Measurements from ENCODE around the gene ILRUN.

- RRBS, result no CpG with 5 or more reads among the region's 7 CpGs
Measured at GRCh38 chr6:33709981-33710653, 1.4 kb downstream of the UQCC2 start.

- RRBS, result no CpG with 5 or more reads among the region's 17 CpGs
Measured at GRCh38 chr6:33719312-33720613, 8.3 kb upstream of the UQCC2 start.

DNA sequence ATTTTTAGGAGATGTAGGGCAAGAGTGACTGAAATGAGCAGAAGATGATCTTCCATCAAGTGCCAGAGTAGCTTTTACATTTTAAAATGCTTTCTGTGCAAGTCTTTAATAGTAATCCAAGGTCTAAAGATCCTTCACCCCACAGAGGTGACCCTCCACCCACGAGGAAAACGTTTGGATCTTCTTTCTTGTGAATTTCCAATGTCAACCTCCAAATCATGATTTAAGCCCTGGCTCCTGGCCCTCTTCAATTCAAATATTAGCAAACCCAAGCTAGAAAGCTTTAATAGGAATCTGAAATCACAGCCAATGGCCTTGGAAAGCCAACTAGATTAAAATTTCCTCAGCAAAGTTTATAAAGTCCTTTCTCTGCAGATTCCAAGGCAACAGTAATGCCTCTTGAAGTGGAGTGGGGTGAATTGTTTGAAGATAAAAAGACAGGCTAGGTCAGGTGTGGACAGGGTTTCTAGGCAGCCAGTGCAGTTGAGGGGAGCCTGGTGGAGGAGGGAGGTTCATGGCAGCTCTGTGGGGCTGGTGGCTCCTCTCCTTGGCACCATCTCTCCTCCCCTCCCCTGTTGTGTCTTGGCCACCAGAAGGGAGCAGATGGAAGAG is 11.9 kb upstream of the UQCC2 start:
- RRBS, result no CpG with 5 or more reads among the region's 2 CpGs

DNA sequence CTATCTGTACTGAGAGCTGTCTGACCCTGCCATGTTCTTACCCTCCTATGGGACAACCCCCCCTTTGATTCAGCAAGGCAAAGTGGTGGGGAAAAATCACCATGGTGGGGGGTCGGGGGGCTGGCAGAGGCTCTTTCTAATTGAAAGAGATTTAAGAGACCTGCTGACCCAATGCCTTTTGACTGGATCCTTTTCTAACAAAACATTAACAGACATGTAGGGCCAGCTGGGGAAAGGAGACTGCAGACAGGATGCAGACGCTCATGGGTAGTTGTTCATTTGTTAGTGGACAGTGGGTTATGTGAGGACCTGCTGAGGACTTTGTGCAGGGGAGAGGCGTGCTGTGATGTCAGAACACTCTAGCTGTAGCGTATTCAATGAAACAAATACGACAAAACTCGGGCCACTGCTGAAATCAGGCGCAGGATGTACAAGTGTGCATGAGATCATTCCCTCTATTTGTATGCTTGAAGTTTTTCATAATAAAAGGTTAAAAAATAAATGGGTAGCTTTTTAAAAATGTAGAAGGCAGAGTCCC is 1.2 kb downstream of the IP6K3 start:
- RRBS, result no CpG with 5 or more reads among the region's 7 CpGs

DNA sequence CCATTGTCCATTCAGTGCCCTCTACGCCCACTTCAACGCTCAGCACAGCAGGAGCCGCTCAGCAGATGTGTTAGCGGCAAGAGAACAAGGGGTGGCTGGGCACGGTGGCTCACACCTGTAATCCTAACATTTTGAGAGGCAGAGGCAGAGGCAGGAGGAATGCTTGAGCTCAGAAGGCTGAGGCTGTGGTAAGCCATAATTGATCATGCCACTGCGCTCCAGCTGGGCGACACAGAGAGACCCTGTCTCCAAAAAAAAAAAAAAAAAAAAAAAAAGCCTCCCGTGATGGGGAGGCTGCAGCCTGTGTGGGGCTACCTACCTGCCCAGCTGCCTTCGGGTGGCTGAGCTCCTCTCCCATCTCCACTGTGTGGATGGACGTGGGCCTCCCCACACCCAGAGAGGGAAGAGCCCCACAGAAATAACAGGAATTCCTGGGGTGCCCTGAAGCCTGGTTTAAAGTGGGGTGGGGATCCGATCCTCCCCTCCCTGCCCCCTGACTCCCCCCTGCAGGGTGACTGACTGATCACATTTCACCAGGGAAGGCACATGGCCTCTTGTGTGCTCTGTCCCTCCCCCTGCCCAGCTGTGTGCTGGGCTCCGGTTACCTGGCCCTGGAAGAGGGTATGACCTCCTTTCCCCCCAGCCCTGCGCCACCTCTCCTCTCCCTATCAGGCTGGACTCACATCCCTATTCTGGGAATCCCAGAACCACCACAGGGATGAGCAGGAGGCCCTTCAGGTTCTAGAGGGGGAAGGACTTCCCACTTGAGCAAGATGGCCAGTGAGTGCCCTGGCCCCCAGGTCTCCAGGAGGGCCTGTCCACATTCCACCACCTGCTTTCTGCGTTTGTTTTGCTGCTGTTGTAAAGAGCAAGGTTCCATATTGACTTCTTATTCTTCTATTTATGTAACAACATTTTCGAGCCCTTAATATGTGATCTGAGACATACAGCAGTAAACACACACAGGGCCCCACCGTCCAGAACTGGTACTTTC is 2.0 kb upstream of the IP6K3 start:
- RRBS, result no CpG with 5 or more reads among the region's 16 CpGs

DNA sequence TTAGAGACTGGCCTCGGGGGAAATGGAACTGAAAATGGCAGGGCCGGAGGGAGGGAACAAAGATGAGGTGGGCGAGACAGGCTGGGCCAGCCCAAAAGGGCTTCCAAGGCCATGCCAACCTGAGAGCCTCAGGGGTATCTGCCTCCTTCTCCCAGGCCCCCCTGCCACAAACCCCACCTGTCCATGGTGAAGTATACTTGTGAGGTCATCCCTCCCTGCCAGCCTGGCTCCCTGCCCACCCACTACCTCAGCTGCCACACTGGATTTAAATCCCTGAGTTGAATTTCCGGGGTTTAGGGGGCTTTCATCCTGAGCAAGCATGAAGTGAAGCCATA is 28.7 kb downstream of the GRM4 start:
- RRBS, result 57% methylated on average over 1 of the region's 4 CpGs

- RRBS, result no CpG with 5 or more reads among the region's 24 CpGs
Measured at GRCh38 chr6:34234770-34235050, 2.0 kb upstream of the HMGA1 start.

GRCh38 chr6:34245417-34246258 is 3.2 kb downstream of the SMIM29 start:
- RRBS, result no CpG with 5 or more reads among the region's 13 CpGs

GRCh38 chr6:34332316-34332884 is 60.1 kb downstream of the NUDT3 start:
- RRBS, result no CpG with 5 or more reads among the region's 5 CpGs

DNA sequence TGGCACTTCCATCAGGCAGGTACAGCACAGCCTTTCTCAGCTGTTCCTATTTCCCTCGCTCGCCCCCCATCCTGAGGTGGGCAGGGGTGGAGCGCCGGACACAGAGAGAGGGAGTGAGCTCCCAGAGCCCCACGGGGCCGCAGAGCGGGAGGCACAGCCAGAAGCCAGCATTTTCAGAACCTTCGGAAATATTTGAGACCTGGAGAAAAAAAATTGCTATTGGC is 29.6 kb downstream of the SPDEF start:
- RRBS, result no CpG with 5 or more reads among the region's 8 CpGs

DNA sequence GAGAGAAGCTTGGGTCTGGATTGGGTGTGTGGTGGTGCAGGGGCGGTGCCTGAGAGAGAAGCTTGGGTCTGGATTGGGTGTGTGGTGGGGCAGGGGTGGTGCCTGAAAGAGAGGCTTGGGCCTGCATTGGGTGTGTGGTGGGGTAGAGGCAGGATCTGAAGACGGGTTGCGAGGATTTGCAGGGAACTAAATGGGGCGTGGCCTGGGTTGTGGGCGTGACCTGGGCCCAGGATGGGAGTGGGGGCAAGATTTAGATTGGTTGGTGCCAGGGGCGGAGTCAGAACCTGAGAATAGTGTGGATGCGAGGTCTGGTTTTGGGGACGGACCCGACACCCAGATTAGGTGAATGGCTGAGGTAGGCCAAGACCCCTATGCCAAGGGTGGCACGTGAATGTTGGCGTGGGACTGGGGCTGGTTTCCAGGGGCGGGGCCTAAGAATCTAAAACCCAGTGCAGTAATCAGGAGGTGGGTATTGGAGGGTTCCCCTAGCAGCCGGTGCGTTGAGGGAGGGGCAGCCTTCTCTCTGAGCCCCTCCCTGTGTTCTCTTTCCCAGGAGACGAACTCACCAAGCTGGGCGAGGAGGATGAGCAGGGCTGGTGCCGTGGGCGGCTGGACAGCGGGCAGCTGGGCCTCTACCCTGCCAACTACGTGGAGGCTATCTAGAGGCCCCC is 24.1 kb downstream of the SPDEF start:
- RRBS, result no CpG with 5 or more reads among the region's 20 CpGs

DNA sequence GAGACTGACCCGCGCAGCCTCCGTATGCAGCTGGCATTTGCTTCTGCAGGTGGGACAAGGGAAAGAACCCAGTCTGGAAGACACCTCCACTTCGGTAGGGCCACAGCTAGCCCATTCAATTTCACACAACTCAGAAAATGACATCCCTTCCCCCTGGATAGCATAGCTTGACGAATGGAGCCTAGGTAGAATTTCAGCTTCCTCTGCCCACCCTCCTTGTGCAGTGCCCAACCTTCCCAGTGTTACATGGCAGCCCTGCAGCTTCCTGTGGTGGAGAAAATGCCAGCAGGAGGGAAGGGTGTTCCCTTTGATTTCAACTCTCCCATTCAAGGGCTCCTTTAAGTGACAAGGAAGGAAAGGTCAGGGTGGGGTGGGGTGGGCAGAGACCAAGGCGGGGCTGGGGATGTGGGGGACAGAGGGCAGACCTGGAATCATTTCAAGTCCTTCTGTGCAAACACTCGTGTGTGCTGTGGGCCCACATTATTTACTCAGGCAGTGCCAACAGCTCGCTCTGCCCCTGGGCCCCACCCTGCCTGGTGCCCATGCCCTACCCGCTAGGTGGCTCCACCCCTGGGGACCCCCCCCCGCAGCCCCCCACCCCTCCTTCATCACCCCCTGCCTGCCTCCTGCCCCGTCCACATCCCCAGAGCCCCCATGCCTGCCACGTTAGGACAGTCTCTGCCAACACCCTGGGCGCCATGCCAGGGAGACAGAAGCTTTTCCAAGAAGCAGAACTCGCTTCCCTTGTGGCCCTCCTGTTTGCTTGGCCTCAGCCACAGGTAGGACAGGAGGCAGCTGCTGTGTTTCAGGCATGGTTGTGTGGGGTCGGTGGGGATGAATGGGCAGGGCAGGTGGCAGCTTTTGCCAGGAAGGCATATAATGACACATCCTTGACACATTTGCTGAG is 9.5 kb downstream of the SPDEF start:
- RRBS, result no CpG with 5 or more reads among the region's 15 CpGs

GRCh38 chr6:34588646-34589761 is 32.9 kb upstream of the SPDEF start:
- RRBS, result no CpG with 5 or more reads among the region's 4 CpGs

- RRBS, result no CpG with 5 or more reads among the region's 4 CpGs
Measured at GRCh38 chr6:34601048-34601650, 45.0 kb upstream of the SPDEF start.

GRCh38 chr6:34601651-34602202 is 45.6 kb upstream of the SPDEF start:
- RRBS, result no CpG with 5 or more reads among the region's 7 CpGs

DNA sequence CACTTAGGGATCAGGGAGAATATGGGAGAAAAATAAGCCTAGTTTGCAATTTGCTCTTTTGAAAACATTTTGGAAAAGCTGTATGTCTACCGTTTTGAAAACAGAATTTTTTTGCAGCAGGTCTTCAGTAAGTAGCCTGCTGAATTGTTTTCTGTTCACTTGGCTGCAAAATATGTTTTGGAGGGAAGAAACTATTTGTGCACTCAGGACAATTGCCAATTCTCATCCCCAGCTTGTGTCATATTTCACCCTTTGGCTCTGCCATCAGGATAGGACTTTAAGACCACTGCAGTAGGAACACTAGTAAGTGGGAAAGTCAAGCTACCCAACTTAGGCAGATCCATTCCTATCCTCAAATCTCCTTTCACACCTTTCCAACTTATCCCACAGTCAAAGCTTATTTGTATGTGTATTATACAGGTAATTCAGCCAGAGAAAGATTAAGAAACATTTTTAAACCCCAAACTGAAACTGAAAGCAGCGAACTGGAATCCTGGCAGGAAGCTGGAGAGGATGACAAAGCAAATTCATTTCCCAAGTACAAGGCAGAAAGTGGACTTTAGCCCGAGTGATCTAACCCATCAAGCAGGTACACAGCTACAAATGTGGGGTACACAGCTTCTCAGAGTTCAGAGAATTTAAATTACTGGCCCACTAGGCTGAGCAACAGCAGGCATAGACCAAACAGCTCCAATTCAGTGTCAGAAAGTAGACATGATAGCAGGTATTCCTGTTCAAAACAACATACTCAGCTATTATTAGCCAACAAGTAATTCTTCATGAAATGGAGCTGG is 39.3 kb downstream of the ILRUN start:
- RRBS, result no CpG with 5 or more reads among the region's 3 CpGs

- RRBS, result no CpG with 5 or more reads among the region's 1 CpG
Measured at GRCh38 chr6:34673099-34673541, 23.4 kb downstream of the ILRUN start.

DNA sequence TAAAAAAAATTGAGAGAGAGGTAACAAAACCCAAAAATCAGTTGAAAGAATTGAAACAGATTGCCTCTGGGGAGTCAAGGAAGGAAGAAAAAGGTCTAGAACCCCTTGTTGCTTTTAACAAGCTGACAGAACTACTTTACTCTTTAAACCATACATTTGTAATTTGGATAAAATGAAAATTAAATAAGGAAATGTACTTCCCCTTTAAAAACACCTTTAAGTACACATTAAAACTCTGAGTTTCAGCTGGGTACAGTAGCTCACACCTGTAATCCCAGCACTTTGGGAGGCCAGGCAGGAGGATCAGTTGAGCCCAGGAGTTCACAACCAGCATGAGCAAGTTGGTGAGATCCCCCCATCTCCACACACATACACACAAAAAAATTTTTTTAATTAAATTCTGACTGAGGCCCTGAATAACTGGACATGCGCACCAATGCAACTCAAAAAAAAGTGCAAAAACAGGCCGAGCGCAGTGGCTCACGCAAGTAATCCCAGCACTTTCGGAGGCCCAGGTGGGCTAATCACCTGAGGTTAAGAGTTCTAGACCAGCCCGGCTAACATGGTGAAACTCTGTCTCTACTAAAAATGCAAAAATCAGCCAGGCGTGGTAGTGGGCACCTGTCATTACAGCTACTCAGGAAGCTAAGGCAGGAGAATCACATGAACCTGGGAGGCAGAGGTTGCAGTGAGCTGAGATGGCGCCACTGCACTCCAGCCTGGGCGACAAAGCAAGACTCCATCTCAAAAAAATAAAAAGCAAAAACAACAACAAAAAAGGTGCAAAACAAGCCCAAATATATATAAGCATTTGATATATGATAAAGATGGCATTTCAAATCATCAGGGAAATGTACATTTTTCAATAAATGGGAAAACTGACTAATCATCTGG is 21.8 kb downstream of the ILRUN start:
- RRBS, result no CpG with 5 or more reads among the region's 9 CpGs

DNA sequence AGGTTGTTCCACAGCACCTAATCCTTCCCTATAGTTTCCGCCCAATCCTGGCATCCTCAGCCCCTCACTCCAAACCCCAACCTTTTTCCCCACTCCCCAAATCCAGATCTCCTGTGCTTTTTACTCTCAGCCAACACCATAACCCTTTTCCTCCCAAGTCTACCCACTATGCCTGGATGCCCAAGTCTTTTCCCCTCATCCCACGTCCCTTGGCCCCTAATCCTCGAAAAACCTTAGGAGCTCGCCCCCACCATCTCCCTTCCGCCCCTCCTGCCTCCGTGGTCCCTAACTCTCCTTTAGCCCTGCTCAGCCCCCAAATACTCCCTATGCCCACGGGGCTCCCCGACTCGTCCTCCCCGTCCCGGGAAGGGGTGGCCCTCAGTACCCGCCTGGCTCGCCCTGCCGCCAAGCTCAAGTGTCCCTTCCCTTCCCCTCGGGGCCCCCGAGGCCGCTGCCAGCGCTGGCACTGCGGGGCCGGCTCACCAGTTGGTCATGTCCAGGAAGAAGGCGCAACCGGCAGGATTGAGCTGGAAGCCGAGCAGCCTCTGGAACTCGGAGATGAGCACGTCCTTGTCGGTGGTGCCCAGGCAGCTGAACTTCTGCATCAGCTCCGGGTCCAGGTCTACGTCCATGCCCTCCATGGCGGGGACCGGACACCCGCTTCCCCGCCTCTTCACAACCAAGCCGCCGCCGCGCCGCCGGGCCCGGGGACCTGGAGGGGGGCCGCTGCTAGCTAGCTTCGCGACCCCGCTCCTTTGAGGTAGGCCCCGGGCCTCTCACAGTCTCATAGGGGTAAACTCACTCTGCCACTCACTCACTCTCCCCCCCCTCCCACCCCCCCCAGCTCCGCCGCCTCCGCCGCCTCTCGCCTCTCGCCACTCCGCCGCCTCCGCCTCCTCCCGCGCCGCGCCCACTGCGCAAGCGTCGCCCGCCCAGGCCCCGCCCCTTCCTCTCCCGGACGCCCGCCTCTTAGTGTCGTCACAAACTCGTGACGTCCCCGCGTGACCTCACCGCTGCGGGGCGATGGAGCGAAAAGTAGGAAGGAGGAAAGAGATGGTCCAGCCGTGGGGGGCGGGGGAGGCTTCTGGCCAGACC is at the start of gene ILRUN:
TSS of gene ILRUN (minus strand) at position 805 of the 1,095 bp plus-strand sequence.
- RRBS, result 2% methylated on average over 18 of the region's 76 CpGs

- RRBS, result no CpG with 5 or more reads among the region's 7 CpGs
Measured at GRCh38 chr6:34709191-34709838, 12.7 kb upstream of the ILRUN start.

All from choroid plexus epithelial cell (primary cell).